H9 (cell line): ENCODE results near the genes COA6 and TARBP1.

DNA sequence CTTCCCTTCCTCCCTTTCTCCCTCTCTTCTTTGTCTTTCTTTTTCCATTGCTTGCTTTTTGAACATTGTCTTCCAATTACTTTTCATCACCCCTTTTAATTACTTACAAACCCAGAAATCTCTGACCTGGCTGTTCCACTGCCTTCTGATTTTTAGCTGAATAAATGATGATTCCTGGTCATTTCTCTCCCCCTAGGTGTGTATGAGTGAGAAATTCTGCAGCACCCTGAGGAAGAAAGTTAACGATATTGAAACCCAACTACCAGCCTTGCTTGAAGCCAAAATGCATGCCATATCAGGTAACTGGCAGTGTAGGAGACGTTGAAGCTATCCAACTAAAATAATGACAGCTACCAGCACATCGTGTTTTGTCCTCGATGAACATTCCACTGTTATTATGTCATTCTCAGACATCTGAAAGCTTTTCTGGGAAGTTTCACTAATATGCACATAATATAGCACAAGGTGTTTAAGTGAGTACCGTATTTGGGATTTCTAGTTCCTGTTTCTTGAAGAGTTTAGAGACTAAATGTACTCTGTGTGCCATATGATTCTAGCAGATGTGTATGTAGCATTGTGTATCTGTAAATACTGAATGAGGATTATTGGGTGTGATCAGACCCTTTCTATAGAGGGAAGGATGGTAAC lies 173.4 kb downstream of the DISC1 start:
- PRO-cap = no peak

DNA sequence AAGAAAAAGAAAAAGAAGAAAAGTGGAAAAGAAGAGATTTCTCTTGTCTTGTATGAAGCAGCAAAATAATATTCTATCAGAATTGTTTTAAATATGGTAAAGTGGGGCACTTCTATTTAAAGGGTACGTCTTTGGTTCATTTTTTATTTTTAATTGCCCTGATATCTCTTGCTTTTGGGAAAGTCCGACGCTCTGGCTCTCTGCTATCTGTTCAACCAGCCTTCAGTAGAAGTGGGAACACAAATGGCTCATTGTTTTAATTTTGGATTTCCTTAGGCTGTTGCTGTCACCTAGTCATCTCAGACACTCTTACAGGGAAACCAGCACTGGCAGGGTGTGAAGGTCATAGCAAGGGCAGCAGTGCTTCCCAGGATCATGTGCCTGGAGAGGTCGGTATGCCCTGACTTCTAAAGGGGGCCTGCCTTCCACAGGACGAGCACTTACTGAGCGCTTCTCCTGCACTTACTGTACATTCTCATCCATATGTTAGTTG lies 224.1 kb downstream of the DISC1 start:
- PRO-cap = no peak

GRCh38 chr1:231971323-231971881 lies 344.8 kb downstream of the DISC1 start:
- PRO-cap = no peak

- PRO-cap = no peak
Measured at GRCh38 chr1:231986912-231987634, 360.5 kb downstream of the DISC1 start.

DNA sequence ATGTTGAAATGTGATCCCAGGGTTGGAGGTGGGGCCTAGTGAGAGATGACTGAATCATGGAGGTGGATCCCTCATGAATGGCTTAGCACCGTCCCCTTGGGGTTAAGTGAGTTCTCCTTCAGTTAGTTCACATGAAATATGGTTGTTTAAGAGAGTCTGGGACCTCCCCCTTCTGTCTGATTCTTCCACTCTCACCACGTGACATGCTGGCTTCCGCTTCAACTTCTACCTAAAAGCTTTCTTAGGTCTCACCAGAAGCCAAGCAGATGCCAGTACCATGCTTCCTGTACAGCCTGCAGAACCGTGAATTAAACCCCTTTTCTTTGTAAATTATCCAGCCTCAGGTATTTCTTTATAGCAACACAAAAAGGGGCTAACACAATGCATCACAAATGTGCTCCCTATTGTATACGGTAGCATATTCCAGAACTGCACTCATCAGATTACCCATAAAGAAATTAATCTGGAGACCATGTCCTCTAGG lies 58.3 kb downstream of the SIPA1L2 start:
- PRO-cap = no peak

DNA sequence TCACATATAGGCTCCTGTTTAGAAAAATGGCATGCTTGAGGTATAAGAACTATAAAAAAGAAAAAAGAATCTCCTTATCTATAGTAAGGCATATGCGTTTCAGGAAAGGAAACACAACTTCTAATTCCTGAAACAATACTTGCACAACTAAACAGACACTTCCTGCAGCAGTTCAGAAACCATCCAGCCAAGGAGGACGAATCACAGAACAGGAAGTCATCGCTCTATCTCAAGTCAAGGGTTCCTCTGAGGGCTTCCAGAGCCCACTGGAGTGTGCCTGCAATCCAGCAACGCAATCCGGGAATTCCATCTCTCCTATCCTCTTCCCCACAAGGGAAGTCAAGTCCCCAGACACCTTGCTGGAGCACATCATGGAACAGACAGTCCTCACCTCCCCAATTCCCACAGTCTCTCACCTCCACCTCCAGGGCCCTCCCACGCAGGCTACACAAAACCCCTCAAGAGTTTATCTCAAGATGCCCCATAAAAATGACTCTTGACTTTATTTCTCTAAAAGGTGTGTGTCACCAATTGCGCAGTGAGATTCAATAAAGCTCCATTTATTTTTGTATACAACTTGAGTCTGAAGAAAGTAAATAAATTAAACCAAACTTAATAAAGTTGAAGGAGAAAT lies 40.0 kb downstream of the SIPA1L2 start:
- PRO-cap = no peak

DNA sequence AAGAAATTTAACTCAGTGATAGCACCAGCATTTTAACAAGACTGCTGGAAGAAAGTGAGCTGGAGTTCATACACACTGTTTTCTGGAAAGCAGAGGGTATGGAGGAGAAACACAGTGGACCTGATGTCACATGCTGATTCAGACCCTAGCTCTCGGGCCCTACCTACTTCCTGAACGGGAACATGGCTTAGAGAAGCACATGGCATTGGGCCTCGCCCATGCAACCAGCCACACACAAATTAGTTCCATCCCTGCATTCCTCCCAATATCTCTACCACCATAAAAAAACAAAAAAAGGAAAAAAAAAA lies 39.6 kb downstream of the SIPA1L2 start:
- PRO-cap = no peak

- PRO-cap = no peak
Measured at GRCh38 chr1:232590808-232591386, 39.0 kb downstream of the SIPA1L2 start.

GRCh38 chr1:232764940-232765402 lies 40.2 kb upstream of the MAP10 start:
- PRO-cap = no peak

- PRO-cap = no peak
Measured at GRCh38 chr1:233107687-233108517, 157.5 kb downstream of the NTPCR start.

- PRO-cap = no peak
Measured at GRCh38 chr1:233359529-233360054, 32.1 kb downstream of the MAP3K21 start.

- PRO-cap = no peak
Measured at GRCh38 chr1:233361453-233362239, 34.1 kb downstream of the MAP3K21 start.

- PRO-cap = unidirectional peak, minus-strand start at chr1:233367226
Measured at GRCh38 chr1:233367013-233367755, 39.7 kb downstream of the MAP3K21 start.

DNA sequence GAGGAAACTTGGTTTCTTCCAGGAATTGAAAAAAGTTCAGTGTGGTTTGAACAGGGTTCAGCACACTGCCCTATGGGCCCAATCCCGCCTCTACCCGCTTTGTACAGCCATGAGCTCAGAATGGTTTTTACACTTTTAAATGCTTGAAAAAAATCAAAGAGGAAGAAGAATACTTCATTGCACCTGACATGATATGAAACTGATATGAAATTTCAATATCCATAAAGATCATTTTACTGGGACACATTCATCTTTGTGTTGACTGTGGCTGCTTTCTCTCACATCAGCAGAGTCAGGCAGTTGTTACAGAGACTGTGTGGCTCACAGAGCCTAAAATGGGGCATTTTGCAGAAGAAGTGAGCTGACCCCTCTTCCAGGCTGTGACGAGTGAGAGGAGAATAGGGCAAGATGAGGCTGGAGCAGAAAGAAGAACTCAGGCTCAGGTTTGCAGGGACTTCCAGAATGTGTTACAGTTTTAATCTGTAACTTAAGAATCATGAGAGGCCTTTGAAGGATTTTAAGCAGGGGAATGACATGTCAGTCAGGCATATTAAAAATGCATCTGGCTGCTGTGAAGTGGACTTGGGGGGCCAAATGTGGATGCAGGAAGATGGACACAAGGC lies 42.1 kb downstream of the MAP3K21 start:
- PRO-cap = no peak

- PRO-cap = no peak
Measured at GRCh38 chr1:233724231-233724668, 110.3 kb downstream of the KCNK1 start.

- PRO-cap = unidirectional peak, plus-strand start at chr1:234188262; bidirectional peak, plus-strand start at chr1:234188799, minus-strand start at chr1:234188483
Measured at GRCh38 chr1:234188164-234188860, 184.9 kb upstream of the COA6 start.

DNA sequence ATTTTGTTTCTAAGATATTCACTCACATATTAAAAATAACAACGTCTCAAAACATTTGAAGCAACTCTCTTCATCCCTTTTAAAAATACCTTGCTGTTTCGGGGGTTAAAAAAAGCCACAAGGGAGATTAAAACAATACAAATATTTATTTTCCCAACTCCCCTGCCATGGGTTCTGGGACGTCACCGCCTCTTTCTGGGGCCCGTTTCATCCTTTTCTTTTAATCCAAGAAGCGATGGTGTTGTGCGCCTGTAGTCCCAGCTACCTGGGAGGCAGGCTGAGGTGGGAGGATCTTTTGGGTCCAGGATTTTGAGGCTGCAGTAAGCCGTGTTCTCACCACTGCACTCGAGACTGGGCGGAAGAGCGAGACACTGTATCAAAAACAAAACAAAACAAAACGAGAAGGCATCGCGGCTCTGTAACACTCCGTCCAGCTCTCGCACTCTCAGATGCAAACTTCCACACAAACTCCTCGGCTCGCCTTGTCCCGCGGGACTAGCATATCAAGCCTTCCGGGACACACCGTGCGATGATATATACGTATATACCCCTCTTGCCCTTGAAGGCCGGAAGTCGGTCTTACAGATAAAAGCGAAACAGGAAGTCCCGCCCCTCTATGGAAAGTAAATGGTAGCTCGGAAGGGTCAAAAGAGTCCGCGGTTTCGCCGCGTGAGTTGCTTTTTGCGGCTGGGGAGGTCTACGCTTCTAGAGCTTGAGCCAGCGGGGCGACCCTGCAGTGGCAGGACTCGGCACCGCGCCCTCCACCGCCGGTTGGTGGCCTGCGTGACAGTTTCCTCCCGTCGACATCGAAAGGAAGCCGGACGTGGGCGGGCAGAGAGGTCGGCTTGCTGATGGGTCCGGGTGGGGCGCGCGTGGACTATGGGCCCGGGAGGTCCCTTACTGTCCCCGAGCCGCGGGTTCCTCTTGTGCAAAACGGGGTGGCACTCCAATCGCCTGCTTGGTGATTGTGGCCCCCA lies at the start of gene COA6:
TSS of gene COA6 (plus strand) at position 617 of the 977 bp plus-strand sequence.
- PRO-cap = unidirectional peak, plus-strand start at position 223 of the sequence; bidirectional peak, plus-strand start at position 675 of the sequence, minus-strand start at position 505 of the sequence; bidirectional peak, plus-strand start at position 834 of the sequence, minus-strand start at position 812 of the sequence

GRCh38 chr1:234479028-234479493 lies at the start of gene TARBP1:
TARBP1 (minus strand) TSS chr1:234479179.
- PRO-cap = bidirectional peak, plus-strand start at chr1:234479228, minus-strand start at chr1:234479135

- PRO-cap = no peak
Measured at GRCh38 chr1:234533052-234533787, 54.2 kb upstream of the TARBP1 start.

- PRO-cap = no peak
Measured at GRCh38 chr1:234536236-234536533, 57.2 kb upstream of the TARBP1 start.